ENCODE results near the genes LIPI and SAMSN1.

- RRBS = no CpG with 5 or more reads among the region's 20 CpGs
Measured at GRCh38 chr21:5065171-5065866, 5456.1 kb upstream of the TPTE start.

DNA sequence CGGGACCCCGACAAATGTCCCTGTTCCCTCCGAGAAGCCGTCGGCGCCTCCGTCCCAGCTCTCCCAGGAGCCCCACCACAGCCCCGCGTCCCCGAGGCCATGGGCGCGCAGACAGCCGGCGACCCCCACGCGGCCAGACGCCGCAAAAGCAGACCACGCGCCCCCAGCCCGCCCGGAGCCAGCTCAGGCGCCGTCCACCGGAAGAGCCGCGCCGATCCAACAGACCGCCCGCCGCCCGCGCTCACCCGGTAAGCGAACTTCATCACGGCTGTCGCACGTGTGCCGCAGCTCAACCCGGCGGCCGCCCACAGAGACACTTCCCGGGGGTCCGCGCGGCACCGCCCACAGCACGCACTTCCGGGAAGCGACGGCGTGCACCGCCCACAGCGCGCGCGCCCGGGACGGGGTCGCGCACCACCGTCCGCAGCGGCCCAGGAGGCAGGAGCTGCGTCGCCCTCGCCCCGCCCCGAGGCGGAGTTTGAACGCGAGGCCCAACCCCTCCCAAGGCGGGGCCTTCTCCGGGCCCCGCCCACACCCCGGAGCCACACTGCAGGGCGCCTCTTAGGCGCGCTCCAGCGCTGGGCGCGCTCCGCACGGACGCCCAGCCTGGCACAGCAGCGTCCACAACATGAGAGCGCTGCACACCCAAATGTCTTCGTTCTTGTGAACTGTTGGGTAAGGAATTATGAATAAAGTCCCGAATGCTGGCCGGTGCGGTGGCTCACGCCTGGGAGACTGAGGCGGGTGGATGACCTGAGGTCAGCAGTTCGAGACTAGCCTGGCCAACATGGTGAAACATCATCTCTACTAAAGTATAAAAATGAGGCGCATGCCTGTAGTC lies 5366.8 kb upstream of the TPTE start:
- RRBS = no CpG with 5 or more reads among the region's 95 CpGs

- RRBS = no CpG with 5 or more reads among the region's 13 CpGs
Measured at GRCh38 chr21:5553413-5553822, 4968.0 kb upstream of the TPTE start.

- RRBS = no CpG with 5 or more reads among the region's 18 CpGs
Measured at GRCh38 chr21:6369823-6370529, 4151.4 kb upstream of the TPTE start.

DNA sequence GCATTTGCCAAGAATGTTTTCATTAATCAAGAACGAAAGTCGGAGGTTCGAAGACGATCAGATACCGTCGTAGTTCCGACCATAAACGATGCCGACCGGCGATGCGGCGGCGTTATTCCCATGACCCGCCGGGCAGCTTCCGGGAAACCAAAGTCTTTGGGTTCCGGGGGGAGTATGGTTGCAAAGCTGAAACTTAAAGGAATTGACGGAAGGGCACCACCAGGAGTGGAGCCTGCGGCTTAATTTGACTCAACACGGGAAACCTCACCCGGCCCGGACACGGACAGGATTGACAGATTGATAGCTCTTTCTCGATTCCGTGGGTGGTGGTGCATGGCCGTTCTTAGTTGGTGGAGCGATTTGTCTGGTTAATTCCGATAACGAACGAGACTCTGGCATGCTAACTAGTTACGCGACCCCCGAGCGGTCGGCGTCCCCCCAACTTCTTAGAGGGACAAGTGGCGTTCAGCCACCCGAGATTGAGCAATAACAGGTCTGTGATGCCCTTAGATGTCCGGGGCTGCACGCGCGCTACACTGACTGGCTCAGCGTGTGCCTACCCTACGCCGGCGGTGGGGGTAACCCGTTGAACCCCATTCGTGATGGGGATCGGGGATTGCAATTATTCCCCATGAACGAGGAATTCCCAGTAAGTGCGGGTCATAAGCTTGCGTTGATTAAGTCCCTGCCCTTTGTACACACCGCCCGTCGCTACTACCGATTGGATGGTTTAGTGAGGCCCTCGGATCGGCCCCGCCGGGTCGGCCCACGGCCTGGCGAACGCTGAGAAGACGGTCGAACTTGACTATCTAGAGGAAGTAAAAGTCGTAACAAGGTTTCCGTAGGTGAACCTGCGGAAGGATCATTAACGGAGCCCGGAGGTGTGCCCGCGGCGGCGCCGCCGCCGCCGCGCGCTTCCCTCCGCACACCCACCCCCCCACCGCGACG lies 2266.3 kb upstream of the TPTE start:
- RRBS = no CpG with 5 or more reads among the region's 86 CpGs

DNA sequence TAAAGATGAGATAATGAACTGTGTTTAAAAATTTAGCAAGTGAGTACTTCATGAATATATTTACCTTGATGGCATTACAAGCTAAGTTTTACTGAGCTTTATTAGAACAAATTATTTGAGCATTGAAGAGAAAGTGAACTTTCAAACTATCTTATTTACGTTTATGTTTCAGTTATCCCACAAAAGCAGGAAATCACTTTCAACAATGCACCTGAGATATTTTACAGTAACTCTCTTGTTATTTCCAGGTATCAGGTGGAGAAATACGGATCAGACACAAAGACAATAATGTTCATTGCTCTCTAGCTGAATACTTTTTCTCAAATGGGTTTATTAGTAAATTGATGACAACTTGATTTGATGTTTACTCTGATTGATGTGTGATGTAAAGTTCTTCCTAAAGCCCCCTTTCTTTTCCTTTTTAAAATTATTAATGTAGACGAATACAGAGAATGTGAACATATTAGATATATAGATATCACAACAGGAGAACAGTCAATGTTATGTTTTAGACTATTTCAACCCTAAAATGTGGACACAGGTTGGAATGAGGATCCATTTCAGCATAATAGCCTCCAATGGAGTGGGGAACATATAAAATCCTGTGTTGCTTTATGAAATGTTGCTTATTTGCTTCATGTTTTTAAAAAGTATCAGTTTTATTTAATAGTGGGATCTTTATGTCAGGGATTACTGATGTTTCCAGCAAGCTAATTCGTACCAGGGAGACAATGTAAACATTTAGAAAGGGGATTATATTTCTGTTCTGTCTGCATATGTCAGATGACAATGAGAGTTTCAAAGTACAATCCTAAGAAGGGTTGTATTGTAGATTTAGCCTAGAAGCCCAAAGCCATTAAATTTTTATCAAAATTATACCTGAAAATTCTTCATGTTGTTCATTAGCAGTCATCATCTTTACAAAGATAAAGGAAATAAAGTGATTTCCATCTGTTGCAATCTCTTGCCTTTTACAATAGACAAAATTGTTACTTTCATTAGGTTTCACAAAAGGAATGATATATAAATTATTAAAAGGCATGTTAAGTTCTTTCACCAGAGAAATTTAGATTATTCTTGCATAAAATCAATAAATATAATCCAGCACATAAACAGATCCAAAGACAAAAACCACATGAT lies 1522.2 kb upstream of the TPTE start:
- RRBS = no CpG with 5 or more reads among the region's 4 CpGs

DNA sequence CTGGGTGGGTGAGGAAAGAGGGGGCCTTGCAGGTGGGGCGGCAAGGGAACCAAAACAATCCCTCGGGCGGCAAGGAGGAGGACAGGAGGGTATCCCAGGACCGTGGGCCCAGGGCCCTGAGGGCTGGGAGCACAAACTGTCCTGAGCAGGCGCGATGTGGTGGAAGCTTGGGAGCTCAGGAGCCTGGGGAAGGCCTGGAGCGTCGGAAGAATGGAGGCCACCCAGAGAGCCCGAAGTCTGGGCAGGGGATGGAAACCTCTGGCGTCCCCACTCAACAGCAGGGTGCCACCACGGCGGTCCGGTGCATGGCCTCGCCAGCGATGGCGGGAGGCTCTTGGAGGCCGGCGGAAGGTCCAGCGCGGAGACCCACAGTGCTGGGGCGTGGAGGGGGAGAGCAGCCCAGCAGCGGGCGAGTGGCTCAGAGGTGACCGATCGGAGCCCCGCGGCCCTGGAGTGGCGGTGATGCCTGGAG lies 140.4 kb downstream of the LIPI start:
- RRBS = no CpG with 5 or more reads among the region's 28 CpGs

DNA sequence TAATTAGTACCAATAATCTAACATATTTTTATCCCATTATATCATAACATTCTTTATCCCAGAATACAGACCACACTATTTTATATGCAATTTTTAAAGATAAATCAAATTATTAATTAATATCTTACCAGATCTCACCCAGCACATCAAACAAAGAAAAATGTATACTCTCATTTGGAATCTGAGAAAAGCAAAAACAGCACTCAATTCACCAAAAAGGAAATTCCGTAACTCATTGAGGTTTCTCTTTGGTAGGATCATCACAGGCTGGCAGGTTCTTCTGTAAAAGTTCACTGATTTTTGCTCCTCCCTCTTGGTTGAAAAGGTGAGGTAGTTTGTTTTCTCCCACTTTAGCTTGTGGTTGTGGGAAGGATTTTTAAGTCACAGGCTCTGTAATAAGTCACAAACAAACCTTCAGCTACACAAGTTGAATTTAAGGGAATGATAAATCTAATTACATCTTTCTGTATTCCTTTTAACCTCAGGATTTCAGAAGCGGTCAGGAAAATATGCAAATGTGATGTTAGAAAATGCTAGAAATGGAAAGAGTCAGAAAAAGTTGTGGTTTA lies at the start of gene LIPI:
Gene LIPI, minus strand, starts transcription at position 284 of the 569 bp plus-strand sequence.
- RRBS = no CpG with 5 or more reads among the region's 2 CpGs

GRCh38 chr21:14545673-14546747 lies at the start of gene SAMSN1:
SAMSN1 (minus strand) TSS chr21:14546315.
- RRBS = no CpG with 5 or more reads among the region's 6 CpGs

DNA sequence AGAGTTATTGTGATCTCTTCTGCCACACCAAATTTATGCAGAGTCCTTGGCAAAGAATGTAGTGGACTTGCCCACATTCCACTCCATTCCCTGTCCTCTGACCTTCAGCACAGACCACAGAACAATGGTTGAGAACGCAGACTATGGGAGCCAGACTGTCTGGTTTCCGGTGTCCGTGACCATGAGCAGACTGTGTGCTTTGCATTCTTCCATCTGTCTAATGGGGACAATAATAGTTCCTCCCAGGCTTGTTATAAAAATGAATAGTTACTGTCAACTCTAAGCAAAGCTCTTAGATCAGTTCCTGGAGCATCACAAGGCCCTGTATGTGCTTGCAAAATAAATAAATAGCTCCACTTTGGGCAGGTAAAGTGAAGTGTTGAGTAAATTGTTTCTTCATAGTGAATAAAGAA lies 140.7 kb upstream of the SAMSN1 start:
- RRBS = no CpG with 5 or more reads among the region's 3 CpGs

DNA sequence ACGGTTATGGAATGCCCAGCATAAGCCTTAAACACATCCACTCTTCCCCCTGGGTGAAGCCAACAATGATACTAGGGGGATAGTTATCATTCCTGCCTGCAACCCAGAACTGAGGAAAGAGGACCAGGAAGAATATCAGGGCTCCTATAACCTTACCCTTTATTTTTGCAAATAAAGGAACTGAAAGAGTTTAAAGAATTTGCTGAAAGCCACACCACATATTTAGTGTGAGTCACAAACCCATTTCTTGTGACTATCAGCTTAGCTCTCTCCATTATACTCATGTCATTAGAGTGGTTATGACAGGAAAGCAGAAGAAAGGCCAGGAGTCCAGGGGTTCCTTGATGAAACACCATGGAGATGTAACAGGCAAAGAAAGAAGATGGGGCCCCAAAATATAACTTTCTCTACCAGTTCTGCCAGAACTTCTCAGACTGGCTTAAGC lies 141.1 kb upstream of the SAMSN1 start:
- RRBS = no CpG with 5 or more reads among the region's 1 CpG

GRCh38 chr21:14744424-14744984 lies 198.4 kb upstream of the SAMSN1 start:
- RRBS = no CpG with 5 or more reads among the region's 3 CpGs

DNA sequence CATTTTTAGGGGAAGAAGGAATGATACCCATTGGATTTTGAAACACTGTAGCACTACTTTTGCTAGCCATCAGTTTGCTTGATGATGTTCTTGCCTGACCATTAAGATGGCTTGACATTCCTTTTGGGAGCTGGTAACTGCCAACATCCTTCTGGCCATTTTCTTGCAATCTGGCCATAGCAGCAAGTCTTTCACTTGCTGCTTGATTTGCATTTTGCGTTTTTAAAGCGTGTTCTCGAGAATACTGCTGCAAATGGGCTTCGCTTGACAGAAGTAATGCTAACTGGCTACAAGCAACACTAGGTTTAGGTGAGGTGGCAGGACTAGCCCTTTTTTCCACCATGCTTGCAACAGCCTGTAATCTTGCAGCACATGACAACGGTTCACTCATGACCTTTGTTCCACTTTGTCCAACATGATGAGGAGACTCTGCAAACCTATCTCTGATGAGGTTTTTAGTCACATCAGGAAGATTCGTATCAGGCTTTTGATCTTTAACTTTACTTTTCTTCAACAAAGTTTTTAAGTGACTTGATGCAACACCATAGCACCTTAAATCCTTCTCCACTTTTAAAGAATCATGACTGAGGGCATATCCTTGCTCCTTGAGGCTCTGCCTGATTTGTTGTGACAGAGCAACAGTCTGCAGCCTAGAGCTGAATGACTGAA lies 97.6 kb downstream of the NRIP1 start:
- RRBS = no CpG with 5 or more reads among the region's 6 CpGs

DNA sequence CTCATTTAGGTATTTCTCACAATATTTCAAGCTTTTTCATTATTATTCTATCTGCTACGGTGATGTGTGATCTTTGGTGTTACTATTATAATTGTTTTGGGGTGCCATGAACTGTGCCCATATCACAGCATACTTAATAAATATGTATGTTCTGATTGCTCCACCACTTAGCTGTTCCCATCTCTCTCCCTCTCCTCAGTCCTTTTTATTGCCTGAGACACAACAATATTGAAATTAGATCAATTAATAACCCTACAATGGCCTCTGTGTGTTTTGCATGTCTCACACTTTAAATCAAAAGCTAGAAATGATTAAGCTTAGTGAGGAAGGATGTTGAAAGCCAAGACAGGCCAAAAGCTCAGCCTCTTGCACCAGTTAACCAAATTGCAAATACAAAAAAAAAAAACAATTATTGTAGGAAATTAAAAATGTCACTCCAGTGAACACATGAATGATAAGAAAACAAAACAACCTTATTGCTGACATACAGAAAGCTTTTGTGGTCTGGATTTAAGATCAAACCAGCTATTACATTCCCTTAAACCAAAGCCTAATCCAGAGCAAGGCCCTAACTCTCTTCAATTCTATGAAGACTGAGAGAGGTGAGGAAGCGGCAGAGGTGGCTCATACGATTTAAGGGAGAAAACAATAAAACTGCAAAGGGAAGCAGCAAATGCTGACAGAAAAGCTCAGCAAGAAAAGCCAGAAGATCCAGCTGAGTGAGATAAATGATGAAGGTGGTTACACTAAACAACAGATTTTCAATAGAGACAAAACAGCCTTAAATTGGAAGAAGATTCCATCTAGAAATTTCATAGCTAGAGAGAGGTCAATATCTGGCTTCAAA lies 81.8 kb downstream of the NRIP1 start:
- RRBS = no CpG with 5 or more reads among the region's 3 CpGs

DNA sequence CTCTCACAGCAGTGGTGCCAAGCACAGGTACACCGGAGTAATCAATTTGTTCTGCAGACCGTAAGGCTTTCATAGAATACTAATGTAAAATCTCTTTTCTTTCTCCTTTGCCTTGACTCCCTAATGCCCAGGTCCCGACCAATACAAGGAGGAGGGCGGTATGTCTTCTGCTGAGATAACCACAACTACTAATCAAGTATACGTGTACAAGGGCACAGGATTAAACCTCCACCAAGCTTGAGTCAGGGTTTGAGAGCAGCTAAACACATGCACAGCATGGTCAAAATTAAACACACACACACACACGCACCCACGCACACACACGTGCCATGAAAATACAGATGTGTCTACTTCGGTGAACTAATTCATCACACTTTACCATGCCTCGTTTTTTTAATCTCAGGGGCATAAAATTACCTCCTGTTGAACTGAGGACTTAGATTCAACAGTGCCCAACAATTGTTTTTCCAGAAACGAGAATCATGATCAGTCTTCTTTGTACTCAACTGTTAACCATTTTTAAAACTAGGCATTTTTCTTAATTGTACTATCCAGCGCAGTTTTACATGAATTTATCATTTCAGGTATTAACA lies 62.5 kb downstream of the NRIP1 start:
- RRBS = no CpG with 5 or more reads among the region's 12 CpGs

GRCh38 chr21:15045633-15046464 lies 19.0 kb downstream of the NRIP1 start:
- RRBS = no CpG with 5 or more reads among the region's 6 CpGs

DNA sequence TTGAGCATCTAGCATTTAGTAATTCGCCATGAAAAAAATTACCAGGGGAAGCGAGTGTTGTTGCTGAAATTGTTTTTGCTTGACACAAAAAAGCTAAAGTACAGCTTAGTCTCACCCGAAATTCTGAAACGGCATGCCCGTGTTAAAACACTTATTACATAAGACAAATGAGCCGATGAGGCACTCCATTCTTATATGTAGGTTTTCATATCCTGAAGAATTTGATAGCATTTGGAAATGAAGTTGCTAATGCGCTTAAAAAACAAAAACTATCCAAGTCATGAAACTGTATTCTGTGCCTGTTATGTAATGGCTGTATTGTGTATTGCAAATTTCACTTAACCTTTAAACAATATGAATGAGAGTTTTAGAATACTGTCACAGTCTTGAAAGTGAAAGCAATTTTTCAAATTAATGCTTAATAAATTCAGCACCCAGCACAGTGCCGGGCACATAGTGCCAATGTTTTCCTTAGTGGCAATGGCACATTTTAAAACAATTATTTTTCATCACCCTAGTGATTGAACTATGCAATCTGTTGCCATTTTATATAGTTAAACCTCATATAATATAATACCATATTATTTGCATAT lies 1.5 kb upstream of the NRIP1 start:
- RRBS = no CpG with 5 or more reads among the region's 8 CpGs

- RRBS = no CpG with 5 or more reads among the region's 11 CpGs
Measured at GRCh38 chr21:16193879-16194813, 464.4 kb downstream of the USP25 start.

GRCh38 chr21:16308125-16308716 lies 578.4 kb downstream of the USP25 start:
- RRBS = no CpG with 5 or more reads among the region's 3 CpGs

- RRBS = no CpG with 5 or more reads among the region's 5 CpGs
Measured at GRCh38 chr21:16589996-16590487, 860.3 kb downstream of the USP25 start.